Psoas muscle (tissue), 2 donors: ENCODE measurements around a stretch of chr2.

GRCh38 chr2:46024998-46025424, 272.2 kb upstream of the EPAS1 start:
- PRO-cap, 2 experiments, result no peak in any of the 2 experiments

DNA sequence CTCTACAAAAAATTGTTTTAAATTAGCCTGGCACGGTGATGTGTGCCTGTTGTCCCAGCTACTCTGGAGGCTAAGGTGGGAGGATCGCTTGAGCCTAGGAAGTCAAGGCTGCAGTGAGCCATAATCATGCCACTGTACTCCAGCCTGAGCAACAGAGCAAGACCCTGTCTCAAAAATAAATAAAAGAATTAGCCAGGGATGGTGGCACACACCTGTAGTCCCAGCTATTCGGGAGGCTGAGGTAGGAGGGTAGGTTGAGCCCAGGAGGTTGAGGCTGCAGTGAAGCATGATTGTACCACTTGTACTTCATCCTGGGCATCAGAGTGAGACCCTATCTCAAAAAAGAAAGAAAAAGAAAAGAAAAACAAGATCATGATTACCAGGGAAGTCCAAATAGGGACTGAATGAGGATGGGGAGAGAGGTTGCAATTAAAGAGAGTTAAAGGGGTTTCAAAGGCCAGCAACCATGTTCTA, 270.2 kb upstream of the EPAS1 start:
- PRO-cap, 2 experiments, result no peak in any of the 2 experiments

DNA sequence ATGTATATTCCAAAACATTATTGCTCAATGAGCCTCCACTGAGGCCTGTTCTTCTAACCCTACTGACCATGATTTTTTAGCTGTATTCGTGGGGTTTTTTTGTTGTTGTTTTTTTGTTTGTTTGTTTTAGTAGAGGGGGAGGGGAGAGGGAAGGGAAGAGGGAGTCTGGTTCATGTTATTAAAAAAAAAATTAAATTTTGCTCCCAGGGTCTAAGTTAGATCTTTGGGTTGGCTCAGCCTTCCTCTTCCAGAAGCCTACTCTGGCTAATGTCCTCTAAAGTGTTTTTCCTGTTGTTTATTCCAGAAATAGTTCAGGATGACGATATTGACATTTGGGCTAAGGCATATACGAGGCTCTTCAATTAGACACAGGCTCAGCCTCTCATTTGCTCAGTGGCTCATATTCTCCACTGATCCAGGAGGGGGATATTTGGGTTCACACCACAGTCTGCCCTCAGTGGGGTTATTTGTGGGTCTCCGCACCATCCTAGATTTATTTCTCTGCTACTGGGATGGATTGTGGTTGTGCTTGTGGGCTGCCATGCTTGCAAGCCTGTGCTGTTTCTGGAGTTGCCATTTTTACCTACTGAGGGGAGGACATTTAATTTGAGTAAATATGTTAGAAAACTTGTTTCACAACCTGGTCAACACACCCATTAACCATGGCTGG, 257.7 kb upstream of the EPAS1 start:
- PRO-cap, 2 experiments, result no peak in any of the 2 experiments

DNA sequence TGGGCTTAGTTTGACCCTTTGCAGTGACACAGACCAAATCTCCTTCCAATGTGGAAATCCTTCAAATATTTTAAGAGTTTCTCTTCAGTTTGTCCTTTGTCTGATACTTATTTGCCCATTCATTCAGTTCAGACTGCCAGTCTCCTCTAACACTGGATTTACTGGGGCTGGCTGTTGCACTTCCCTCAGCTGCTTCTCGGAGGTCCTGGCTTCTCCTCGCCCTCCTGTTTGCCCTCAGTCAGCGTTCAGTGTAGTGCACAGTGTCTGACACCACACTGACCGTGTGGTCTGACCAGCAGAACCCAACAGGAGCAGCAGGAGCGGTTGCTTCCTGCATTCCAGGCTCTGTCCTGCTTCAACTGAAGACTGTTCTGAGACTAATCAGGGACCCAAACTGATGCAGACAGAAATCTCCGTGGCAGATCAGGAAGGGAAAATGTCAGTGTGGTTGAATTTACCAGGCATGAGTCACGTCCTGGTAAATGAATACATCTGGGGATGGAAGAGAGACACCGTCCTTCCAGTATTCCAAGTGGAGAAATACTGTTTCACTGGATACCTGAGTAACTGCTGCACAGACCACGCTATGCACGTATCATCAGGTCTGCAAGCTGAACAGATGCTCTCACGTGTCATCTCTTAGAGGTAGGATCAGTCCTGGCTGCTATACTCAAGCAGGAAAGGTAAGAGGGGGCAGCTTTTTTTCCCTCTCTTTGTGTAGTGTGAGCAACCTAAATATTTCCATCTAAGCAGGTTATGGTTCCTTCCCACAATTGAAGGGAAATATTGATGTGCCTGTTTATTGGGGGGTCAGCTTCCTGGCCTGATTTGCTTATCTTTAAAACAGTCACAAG, 223.7 kb upstream of the EPAS1 start:
- PRO-cap, 2 experiments, result no peak in any of the 2 experiments

DNA sequence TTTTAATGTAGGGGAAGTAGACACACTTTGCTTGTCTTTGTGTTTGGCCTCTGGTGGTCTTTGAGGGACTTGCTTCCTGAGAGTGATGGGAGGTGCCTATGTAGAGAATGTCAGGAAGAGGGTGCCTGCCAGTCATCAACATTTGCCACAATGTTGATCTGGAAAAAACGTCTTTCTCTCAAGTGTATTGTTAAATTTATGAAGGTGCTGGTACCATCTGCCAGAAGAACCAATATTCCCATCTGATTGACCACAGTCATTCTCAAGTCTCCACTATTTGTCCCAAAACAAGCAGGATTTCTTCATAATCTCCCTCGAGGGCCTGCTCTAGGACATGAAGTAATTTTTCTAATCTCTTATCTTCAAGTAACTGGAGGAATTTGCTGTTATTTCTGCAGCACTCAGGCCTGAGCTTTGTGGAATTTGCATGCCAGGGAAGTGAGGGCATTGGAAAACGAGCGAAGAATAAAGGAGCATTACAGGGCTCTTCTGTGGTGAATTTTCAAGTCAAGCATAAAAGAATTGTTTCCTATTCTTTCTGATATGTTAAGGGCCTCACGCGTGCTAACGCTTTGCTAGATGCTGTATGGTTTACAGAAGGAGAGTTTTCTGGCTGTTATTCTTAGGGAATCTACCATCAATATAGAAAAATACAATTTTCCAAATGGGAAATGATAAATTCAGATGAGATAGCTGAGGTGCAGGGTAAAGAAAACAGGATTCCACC, 161.3 kb upstream of the EPAS1 start:
- PRO-cap, 2 experiments, result no peak in any of the 2 experiments

GRCh38 chr2:46142501-46143237, 154.5 kb upstream of the EPAS1 start:
- PRO-cap, 2 experiments, result no peak in any of the 2 experiments

DNA sequence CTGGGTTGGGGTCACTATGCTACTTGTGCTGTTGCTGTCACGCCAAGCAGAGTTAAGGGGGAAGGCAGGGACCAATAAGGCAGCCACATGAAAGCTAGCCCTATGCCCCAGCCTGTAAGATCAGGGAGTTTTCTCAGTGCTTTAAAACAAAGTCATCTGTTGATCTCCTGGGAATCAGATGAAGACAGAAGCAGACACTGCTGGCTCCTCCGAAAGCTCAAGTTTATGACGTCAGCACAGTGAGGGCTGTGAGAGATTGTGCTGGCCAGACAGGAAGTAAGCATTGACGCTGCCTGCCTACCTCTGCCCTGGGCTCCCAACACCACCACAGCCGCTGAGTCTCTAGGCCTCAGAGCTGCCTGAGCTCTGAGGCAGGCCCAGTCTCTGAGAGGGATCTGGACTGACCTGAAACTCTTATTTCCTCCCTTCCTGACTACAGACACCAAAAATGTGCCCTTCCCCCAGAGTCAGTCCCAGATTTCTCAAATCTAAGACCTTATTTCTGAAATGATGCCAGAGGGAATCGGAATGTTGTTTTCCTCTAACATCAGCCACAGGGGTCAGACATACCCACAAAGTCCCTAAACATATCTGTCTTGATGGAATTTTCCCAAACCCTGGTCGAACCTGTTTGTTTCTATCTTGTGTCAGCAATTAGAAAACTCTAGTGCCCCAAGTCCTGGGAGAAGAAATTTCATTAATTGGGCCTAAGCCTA, 118.0 kb upstream of the EPAS1 start:
- PRO-cap, 2 experiments, result peak in 1 of 2 experiments; most common plus-strand start position 328 of the sequence (in 1)

DNA sequence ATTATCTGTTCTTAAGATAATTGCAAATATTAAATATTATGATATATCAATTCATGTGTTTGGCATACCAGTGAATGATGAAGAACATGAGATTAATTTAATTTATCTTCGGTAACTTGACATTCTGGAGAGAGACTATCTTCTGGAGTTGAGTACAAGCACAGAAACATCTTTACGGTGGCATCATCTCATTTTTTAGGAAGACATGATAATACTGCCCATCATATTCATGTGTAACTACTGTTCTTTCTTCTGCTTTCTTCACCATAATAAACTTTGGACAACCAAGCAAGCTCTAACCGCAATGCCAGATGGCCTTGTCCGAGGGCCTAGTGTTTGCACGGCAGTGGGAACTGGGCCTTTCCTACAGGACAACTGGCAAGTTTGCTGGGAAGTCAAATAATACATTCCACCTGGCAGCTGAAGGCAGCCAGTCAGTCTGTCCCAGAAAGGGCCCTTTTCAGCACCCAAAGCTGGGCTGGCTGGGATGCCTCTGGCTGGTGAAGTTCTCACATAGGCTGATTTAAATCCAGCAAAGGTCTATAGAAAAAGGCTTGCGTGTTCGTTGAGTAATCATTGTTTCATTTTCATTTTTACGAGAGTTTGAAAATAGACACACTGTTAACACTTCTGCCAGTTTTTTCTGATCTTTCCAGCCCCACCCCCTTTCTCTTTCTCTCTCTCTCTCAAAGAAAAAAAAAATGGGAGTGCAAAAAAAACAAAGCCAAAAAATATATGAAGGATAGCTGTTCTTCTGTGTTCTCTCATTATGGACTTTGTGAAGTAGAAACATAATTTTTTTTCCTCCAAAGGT, 110.1 kb upstream of the EPAS1 start:
- PRO-cap, 2 experiments, result no peak in any of the 2 experiments

DNA sequence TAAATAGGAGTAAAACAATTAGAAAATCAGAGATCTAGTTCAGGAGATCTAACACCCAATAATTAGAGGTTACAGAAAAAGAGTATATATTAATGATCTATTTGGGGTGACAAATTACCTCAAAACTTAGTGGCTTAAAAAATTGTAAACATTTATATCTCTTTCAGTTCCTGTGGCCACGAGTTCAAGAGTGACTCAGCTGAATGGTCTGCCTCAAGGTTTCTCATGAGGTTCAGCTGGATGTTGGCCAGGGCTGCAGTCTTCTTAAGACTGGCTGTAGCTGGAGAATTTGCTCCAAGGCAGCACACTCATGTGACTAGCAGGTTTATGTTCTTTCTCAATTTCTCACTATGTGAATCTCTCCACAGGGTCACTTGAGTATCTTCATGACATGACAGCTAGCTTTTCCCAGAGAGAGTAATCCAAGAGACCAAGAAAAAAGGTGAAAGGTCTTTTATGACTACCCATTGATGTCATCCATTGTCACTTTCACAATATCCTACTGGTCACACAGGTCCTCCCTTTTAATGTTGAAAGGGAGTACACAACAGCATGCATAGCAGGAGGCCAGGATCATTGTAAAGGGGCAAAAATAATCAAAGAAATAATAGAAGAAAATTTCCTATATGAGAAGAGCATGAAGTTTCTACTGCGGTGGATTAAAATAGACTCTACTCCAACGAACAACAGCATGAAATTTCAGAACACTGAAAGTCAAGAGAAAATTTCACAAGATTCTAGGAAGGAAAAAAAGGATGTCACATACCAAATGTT, 72.4 kb upstream of the EPAS1 start:
- PRO-cap, 2 experiments, result no peak in any of the 2 experiments

- PRO-cap, 2 experiments, result no peak in any of the 2 experiments
Measured at GRCh38 chr2:46300097-46300401, 2.8 kb downstream of the EPAS1 start.

- PRO-cap, 2 experiments, result no peak in any of the 2 experiments
Measured at GRCh38 chr2:46304612-46305136, 7.5 kb downstream of the EPAS1 start.

DNA sequence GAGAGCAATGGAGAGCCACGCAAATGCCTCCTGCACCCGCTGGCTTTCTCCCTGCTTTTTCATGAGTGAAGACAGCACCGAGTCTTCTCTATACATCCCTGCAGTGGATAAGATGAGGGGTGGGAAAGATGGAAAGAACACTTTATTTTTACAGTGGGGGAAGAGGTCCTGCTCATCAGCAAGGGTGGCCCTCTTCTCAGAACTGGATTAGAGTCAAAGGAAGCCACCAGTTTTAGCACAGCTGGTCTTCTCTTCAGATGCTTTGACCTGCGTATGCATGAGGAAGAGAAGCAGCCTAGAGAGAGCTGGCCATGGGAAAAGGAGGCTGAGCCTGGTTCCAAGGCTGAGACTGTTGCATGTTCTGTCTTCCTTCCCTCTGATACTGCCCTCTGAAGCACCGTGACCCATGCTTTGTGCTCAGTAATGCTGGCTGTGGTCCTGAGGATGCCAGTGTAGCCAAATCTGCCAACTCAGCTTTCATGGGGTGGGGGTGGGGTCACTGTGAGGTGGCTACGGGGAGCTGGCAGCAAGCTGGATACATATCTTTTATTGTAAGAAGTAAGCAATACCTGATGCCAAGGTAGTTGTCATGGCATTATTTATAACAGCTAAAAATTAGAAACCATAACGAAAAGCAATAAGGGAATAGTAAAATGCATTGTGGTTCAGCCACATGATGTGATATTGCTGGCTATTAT, 41.4 kb downstream of the EPAS1 start:
- PRO-cap, 2 experiments, result no peak in any of the 2 experiments

DNA sequence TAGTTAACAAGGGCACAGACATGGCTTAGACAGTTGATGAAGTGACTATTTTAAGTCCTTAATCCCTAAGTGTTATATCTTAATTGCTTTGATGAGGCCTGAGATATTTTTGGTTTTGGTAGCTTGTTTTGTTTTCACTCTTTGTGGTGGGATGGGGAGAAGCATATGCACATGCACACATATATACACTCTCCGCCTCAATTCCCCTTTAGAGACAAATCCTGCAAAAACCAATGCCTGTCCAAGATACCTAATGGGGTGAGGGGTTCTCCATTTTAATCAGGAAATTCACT, 66.7 kb downstream of the EPAS1 start:
- PRO-cap, 2 experiments, result no peak in any of the 2 experiments

GRCh38 chr2:46366586-46366943, 69.4 kb downstream of the EPAS1 start:
- PRO-cap, 2 experiments, result no peak in any of the 2 experiments

DNA sequence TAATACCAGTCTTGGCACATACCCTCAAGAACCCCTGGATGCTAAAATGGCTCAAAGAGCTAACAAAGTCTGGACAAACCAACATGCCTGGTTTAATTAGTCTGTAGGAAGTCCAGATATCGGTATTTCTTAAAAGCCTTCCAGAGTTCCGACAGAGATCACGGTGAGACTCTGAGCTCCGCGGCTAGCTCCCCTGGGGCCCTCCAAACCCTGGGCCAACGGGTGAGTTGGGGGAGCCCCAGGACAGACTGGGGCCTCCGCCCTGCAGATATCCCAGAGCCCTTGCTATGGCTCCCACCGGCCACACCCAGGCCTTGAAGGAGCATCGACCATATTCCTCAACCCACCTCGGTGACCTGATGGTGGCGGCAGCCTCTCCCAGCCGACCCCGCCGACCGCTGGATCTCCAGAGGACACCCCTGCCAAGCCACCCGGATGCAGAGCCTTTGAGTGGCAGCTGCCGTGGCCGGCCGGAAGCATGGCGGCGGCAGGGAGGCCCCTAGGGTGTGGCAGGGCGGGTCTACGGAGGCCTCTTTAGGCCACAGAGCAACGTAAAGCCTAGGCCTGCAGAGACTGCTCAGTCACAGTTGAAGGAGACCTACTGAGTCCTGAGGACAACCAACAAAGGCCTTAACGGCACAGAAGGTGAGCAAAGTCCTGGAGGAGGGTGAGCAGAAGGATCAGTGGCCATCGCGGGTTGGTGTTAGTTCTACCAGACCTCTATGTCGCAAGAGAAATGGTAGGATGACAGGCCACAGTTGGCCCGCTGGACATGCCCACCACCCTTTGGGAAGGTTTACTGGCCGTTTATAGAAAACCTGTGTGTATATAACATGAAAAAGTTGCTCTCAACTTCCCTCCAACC, 113.4 kb upstream of the RHOQ start:
- PRO-cap, 2 experiments, result no peak in any of the 2 experiments

DNA sequence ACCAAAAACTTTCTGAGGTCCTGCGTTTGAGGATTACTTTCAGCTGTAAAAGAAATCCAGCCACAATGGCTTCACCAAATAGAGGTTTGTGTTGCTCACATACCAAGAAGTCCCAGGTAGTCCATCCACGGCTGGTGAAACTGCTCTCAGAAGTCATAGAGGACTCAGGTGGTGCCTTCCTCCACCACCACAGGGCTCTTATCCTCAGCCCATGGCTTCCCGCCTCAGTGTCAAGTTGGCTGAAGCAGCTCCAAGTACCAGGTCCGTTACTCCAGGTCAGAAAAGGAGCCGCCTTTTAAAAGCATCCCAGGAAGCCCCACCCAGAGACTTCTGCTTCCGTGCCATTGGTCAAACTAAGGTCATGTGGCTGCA, 54.8 kb upstream of the RHOQ start:
- PRO-cap, 2 experiments, result no peak in any of the 2 experiments

DNA sequence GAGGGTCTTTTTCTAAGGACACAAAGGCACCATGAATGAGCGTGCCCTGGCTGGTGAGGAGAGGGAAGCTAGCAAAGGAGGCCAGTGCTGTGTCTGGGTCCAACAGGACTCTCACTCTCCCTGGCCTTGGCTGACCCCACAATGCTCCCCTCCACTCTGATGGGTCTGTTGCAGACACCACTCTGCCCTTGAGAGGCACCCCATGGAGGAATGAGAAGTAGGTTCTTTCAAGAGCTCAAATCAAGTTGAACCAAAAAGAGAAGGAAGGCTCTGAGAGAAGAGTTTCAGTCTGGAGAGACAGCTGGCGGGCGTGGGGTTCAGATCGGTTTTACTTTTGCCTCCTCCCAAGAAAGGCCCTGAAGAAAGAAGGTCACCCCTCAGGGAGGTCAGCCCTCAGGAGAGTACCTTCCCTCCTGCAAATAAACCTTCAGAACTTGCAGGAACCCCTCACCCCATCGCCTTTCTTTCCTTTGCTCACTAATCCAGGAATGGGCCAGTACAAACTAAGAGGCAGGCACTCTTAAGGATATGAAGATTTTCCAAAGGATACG, 44.5 kb upstream of the RHOQ start:
- PRO-cap, 2 experiments, result no peak in any of the 2 experiments

DNA sequence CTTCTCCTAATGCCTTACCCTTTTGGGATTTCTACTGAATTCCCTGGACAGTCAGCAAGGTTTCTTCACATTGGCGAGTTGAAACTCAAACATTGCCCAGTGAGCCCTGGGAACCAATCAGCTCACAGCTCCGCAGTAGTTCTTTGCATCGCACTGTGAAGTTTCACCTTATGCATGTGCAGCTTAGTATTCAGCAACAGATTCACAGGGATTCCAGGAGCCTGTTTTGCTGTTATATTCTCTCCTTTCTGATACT, 7.6 kb upstream of the RHOQ start:
- PRO-cap, 2 experiments, result no peak in any of the 2 experiments

GRCh38 chr2:46547409-46547679, 5.0 kb upstream of the ATP6V1E2 start:
- PRO-cap, 2 experiments, result no peak in any of the 2 experiments

GRCh38 chr2:46554171-46555107, 12.1 kb upstream of the ATP6V1E2 start:
- PRO-cap, 2 experiments, result no peak in any of the 2 experiments